AG09309 (cell line): ENCODE data around the gene MIPEP.

GRCh38 chr13:21458240-21458683 is 841 bp downstream of the ZDHHC20 start:
- RRBS, result no CpG with 5 or more reads among the region's 13 CpGs

DNA sequence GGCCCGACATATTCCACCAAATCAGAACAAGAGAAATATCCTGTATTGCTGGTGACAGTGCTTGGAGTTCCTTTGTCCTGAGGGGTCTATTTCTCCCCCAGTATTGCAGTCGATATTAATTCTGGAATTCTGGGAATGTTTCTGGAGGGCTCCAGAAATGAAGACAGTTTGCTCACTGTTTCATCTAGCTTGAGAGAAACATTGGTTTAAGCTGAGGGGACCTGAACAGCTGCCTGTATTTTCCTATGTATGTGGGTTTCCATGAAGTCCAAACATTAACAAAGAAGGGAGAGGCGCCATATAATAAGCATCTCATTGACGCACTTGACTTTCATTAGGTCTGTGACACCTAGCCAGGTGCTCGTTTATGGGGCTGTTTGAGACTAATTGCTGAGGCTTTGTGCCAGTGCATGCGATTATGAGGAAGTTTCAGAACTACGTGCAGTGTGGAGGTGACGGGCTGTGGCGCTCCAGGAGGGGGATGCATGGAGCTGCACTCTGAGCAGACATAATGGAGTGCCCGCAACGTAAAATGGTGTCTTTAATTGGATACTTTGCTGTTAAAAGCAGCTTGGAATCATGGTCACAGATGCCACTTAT is 223.1 kb downstream of the FGF9 start:
- RRBS, result no CpG with 5 or more reads among the region's 11 CpGs

DNA sequence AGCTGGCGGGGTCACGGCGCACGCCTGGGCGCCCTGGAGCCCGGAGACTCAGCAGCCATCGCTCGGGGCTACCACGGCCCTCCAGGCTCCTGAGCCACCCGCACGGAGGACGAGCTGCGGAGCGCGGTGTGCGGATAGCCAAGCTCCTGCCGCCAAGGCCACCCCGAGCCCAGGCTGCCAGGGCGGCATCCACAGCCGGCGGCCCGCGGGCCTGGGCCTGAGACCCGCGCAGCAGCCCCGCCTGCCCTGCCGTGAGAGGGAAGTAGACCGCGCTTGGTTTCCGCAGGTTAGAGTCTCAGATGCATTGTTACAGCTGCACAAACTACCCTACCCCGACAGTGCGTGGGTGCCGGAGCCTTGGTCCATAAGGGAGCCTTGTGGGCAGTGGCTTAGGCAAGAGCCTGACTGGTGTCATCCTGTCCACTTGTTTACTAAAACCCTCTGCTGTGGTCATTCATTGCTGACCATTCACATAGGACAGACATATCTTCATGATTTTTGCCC is 253.8 kb upstream of the SGCG start:
- RRBS, result no CpG with 5 or more reads among the region's 33 CpGs

DNA sequence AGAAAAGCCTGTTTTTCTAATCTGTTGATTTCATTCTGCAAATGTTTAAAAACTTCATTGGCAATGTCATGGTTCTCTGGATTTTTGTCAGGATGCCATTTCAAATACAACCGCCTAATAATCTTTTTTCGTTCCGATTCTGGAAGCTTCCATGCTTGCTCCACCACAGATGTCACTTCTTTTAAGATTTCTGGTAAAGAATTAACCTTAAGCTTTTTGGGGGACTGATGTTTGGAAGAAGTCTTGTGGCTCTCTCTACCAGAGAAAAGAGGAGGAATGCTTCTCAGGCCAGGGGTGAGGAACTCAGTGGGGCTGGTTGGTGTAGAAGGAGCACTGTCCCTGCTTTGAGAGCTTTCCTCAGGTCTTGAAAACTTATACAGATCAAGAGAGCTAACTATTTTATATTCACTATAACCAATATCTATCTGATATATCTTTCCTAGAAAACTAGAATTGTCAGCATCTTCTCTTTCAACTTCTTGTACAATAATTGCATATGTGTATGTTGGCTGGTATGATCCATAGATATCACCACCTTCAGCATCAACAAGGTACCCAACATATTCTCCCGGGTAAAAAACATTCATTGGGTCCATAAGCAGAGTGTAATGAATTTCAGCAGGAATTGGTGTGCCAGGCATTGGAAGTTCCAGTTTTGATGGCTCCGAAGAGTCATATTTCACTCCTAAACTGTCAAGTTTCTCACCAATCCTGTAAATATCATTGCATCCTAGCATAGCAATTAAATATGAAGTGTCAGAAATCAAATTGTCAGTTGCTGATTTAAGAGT is 102.5 kb downstream of the SACS start:
- RRBS, result no CpG with 5 or more reads among the region's 5 CpGs

DNA sequence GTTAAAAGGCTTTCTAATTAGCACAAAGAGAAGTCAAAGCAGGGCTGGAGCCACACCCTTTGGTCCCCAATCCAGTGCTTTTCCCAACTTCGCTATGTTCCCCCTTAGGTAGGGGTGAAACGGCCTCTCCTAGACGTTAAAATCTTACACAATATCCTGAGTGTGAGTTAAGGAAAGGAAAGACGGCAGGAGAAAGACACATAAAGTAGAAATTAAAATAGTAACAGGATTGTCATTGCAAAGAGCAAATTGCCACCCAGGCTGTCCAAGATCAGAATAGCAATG is 2.3 kb downstream of the SACS start:
- RRBS, result no CpG with 5 or more reads among the region's 4 CpGs

- RRBS, result no CpG with 5 or more reads among the region's 11 CpGs
These were observed 56.5 kb downstream of the TNFRSF19 start for GRCh38 chr13:23626589-23627175.

DNA sequence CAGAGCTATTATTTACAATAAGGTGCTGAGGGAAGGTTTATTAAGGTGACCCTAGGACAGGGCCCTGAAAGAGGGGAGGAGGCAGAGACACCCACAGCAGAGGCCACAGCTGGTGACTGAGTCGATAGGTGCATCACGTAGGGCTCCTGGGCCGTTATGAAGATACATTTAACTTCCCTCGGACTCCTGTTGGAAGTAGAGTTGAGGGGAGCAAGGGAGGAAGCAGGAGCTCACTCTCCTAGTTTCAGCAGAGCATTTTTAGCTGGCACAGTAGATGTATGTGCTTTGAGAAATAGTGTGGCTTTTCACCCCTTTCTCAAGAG is 66.3 kb downstream of the TNFRSF19 start:
- RRBS, result no CpG with 5 or more reads among the region's 4 CpGs

GRCh38 chr13:23714927-23715371 is 144.7 kb downstream of the TNFRSF19 start:
- RRBS, result no CpG with 5 or more reads among the region's 4 CpGs

- RRBS, result 3% methylated on average over 19 of the region's 79 CpGs
These were observed at the start of gene MIPEP for GRCh38 chr13:23888461-23889755. Gene MIPEP (minus strand): TSS chr13:23889400.

DNA sequence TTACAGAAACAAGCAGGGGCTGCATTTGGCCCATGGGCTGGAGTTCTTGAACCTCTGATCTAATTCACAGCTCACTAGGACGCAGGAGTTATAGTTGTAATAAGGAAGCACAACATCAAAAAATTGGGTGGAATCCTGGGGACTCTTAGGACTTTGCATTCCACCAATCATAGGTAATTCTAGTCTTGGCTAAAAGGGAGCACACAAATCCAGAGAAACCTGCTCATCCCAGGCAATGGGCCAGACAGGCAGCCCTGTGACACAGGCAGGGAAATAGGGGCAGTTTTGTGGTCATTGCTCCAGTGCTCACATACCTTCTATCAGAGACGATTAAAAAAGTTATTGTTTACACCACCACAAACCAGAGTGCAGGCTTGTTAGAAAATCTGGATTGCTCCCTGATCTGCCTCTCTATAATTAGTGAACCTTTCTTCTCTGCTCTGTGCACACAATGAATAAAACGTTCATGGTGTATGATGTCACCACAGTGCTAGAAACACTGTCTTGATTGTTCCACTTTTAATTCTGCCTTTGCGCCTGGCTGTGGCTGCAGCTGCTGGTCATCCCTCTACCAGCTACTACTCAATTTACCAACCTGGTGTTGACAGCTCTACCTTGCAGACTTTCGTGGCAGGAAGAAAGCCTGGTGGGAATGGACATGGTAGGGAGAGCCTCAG is 121.7 kb upstream of the SPATA13 start:
- RRBS, result no CpG with 5 or more reads among the region's 5 CpGs

GRCh38 chr13:24124925-24125458 is 35.5 kb upstream of the SPATA13 start:
- RRBS, result no CpG with 5 or more reads among the region's 9 CpGs

- RRBS, result no CpG with 5 or more reads among the region's 8 CpGs
These were observed 41.6 kb downstream of the SPATA13 start for GRCh38 chr13:24201897-24202644.

GRCh38 chr13:24241853-24242578 is 67.4 kb upstream of the C1QTNF9 start:
- RRBS, result no CpG with 5 or more reads among the region's 8 CpGs

GRCh38 chr13:24256527-24256776 is 52.9 kb upstream of the C1QTNF9 start:
- RRBS, result no CpG with 5 or more reads among the region's 4 CpGs

DNA sequence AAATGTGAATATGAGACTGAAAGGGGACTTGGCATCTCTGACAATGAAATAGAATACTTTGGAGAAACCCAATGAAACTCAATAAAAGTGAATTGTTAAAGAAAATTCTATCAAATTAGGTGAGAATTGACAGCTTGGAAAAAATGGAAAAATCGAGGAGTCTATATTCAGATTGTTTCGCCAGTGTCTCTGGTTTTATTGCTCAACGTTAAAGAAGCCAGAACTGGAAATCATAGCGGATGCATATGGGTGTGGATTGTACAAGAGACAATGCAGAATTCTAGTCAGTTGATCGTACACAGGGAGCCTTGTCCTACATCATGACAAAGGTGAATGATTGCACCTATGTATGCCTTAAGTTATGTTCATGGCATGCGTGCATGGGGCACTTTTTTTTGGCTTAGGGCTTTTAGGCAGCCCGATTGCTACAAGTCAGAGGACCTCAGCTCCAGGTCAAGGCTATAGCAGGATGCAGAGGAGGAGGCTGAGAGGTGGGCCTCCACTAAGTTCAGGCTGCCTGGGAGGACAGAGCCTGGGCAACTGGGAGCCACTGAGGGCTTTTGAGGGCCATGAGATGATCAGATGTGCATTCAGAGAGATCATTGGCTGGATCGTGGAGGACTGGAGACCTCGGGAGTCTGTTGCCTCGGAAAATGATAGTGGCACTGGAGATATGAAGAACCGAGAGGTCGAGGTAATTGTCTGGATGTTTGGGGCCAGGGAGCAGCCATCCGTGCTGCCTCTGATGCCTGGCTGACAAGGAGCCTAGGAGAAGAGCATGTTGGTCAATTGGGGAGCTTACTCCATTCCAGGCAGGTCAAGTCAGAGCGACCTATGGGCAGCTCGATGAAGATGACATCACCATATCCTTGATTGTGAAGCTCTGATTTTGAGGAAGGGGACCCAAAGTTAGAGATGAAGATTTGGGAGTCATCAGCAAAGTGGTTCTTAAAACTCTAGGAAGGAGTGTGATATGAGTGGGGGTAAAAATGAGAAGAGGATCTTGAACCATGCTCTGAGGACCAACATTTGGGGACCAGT is 48.5 kb upstream of the C1QTNF9 start:
- RRBS, result no CpG with 5 or more reads among the region's 15 CpGs

DNA sequence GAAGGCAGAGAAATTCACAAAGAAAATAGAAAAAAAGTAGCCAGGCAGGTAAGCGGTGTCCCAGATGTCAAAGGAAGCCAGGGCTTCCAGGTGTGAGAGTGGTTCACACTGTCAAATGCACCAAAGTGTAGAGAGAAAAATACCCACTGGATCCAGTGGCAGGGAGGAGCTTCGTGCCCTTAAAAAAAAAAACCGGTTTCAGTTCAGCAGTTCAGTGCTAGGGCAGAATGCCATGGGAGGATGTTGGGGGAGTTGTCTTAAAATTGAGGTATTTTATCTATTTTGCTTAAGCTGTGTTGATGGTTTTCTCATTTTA is 47.8 kb upstream of the C1QTNF9 start:
- RRBS, result no CpG with 5 or more reads among the region's 3 CpGs

DNA sequence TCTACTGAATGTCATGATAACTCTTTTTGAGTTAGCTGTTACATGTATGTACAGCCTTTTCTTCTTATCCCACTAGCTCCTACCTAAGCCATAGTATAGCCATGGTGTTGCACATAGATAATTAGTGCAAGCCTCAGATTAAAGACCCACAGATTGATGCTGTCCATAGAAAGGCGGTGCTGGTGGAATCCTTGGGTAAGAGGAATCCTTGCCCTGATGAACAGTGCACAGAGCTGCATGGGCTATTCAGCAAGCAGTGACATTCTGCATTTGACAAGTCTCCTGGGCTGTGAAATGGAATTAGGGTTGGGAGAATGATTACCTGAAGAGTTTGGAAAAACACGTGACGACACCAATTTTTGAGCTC is 21.0 kb upstream of the C1QTNF9 start:
- RRBS, result no CpG with 5 or more reads among the region's 3 CpGs

DNA sequence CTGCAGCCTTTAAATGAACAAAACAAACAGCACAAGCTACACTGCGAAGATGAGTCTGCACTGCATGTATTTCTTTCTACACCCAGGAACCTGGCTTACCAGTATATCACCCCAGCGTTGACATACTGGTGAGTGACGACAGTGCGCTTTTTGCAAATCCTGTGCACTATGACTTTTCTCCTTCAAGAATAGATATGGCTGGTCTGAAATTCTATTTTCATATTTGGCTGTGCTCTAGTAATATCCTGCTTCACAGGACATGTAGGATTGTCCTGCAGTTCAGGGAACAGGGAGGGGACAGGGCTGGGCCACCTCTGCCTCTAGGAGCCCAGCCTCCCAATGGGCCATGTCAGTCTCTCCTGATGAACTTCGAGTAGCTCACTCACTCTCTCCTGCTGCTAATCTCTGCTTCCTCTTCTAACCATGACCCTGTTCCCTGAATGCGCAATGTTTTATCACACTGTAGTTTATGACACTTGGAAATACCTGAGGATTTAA is 9.4 kb downstream of the PARP4 start:
- RRBS, result no CpG with 5 or more reads among the region's 6 CpGs

DNA sequence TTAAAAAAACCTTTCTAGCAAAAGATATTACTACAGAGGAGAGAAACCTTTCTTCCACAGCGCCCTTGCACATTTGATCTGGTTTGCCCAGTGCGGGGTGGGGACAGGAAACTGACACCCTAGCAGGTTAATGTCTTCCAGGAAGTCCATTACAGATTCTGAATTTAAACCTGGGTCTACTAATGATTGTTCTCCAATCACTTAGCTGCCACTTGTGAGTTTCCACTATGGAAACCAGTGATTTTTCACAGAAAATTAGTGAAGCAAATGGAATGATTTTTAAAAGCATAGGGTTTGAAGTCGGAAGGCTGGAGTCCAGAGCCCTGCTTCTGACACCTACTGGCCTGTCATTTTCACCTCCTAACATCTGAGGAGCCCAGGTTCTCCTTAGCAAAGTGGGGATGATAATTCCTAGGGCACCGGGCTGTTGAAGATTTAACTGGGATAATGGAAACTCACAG is 53.6 kb upstream of the ATP12A start:
- RRBS, result no CpG with 5 or more reads among the region's 4 CpGs

DNA sequence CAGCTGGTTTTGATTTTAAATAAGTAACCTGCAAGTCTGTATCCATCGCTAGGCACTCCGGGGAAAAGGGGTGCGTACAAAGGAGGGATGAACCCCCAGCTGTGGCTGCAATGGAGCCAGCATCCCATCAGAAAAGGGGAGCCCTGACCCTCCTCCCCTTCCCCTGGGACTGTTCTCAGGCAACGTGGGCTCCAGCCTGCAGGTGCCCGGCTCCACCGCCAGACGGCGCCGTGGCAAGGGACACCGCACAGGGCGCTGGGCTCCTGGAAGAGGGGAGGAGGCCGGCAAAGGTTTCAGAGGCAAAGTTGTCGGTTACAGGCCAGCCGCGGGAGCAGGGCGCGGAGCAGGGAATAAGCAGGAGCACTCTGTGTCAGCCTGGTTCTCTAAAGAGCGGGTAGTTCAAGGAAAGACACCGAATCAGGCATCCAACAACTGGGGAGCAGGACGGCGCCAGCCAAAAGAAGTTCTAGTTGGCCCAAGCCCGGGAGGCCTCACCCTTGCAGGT is 53.1 kb upstream of the ATP12A start:
- RRBS, result 3% methylated on average over 5 of the region's 22 CpGs